Umbilical cord (tissue), 2 donors: ENCODE results near the genes BMPER and EEPD1.

GRCh38 chr7:33554672-33555185, 350.6 kb upstream of the BMPER start:
- RAMPAGE, long total RNA, result no peak

DNA sequence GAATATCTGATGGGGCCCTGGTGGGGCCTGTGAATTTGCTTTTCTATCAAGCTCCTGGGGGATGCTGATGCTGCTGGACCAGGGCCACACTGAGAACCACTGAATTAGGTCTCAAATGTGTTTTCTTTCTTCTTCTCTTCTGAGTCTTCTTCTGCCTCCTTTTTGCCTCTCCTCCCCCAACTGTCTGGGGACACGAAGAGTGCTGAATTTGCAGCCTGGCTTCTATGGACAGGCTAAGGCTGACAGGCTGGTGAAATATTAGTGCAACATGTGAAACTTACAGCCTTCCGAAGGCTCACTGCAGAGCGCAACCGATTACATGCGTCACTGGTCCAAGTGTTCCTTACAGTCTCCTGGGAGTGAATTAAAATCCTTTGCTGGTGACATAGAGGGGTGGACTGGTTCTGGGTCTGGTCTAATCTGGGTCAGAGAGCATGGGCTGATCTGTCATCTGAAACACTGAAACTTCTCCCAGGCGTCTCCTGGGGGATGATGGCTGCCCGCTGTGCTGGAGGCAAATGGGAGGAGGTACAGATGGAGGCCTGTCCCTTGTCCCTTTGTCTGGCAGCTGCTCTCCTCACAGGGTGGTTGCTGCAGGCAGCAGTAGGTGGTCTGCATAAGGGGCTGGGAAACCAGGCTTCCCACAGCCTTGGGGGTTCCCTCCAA, 143.9 kb upstream of the BMPER start:
- RAMPAGE, long total RNA, result no peak

DNA sequence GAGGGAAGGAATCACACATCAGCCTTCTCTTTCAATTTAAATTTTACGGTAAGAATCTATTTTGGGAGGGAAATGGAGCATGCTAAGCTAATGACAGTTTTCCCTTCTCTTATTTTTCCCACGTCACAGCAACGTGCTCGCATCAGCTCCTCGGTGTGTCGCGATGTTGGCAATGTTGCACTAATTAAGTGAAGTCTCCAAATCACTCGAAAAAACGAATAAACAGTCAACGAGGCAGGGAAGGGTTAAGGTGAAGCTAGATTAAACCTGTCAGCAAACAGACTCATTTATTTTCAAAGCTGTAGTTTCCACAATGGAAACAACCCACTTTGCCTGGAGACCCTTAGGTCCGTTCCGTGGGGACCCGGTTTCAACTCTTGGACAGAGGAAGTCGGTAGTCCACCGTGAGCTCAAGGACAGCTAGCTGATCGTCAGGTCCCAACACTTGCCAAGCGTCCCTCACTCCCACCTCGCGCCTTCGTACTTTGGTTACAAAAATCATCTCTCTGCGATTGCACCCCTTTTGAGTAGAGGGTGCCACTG, 1.6 kb upstream of the BMPER start:
- RAMPAGE, long total RNA, result no peak

DNA sequence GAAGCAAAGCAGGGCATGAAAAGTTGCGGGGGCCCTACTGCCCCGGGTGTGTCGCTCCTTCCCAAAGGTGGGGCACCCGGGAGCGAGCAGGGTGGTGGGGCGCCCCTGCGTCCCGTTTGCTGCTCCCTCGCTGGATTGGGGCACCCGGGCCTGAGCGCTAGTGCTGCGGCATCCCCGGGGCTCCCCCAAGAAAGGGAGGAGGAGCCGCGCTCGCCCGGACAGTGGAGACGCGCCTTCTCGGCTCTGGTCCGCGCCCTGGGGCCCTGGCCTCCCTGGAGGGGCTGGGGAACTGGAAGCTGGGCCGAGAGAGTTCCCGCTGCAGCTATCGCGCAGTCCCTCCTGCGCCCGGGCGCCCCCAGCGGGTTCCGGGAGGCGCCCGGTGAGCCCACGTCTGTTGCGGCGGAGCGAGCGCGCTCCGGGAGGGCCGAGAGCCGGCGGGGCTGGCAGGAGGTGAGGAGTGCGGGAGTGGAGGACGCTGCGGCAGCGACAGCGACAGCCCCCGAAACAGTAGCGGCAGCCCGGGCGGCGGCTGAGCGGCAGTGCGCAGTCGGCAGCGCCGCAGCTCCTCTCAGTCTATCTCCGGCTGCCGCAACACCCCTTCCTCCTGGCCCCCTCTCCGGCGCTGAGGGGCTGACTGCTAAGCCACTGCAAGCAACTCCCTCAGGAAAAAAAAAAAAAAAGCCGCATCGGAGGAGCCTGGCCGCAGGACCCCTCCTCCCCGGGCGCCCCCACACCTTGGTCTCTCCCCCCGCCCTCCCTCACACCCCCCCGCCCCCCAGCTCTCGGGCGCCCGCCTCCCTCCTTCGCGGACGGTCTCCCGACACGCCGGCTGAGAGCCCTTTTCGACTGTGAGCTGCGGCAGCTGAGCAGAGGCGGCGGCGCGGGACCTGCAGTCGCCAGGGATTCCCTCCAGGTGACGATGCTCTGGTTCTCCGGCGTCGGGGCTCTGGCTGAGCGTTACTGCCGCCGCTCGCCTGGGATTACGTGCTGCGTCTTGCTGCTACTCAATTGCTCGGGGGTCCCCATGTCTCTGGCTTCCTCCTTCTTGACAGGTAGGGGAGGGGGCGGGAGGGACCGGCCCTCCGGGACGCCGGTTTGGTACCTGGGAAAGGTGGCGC, at the start of gene BMPER:
TSS of gene BMPER (plus strand) at position 845 of the 1,118 bp plus-strand sequence.
- RAMPAGE, long total RNA, result start-site peak on the plus strand centred at position 840 of the sequence, 24 bp wide, 138 and 294 reads in 2 replicates

GRCh38 chr7:34603773-34604102, 54.3 kb upstream of the NPSR1 start:
- RAMPAGE, long total RNA, result no peak

GRCh38 chr7:34652612-34653350, 5.2 kb upstream of the NPSR1 start:
- RAMPAGE, long total RNA, result no peak

DNA sequence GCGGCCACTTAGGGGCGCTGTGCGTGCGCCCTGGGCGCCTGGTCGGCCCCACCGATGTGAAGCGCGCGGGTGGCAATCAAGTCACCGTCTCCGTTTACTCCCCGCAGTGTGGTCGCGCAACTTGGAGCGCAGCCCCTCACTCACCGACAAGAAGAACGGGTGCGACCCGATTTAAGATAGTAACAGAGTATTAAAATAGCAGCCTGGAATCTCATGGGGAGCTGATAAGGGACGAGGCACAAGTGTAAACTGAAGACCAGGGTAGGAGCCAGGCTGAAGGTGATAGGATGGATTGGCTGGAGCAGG, 696 bp upstream of the DPY19L1 start:
- RAMPAGE, long total RNA, result no peak

DNA sequence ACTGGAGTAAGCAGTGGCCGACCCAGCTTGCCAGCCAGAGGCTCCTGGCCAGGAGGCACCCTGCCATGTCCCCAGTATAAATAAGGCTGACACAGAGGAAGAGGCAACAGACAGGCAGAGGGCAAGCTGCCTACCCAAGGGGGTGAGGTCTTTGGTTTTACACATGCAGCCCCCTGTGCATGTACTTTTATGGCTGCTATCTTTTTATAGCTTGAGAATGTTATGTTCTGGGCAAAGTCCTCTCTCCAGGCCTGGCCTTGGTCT, 102.7 kb upstream of the TBX20 start:
- RAMPAGE, long total RNA, result no peak

DNA sequence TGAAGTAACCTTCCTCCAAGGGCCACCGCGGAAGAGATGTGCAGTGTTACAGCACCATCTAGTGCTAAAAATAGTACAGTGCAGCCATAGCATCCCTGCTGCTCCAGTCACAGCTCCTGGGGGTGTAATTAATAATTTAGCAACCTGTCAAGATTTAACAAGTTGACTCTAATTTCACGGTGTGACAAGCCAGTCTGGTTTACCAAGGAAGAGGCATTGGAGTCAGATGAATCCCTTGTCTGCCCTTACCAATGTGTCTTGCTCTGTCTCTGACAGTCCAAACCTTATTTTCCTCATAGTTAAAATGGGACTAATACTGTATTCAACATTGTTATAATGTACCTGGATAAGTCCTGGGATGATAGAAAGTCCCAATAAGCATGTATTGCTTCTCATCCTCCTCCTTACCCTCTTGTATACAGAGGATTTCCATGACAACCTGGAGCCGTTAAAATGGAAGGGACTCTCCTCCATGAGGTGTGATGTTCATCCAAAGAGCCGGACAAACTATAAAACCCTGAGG, 70.2 kb downstream of the HERPUD2 start:
- RAMPAGE, long total RNA, result no peak

- RAMPAGE, long total RNA, result no peak
Measured at GRCh38 chr7:35690454-35691021, 4.4 kb downstream of the HERPUD2 start.

DNA sequence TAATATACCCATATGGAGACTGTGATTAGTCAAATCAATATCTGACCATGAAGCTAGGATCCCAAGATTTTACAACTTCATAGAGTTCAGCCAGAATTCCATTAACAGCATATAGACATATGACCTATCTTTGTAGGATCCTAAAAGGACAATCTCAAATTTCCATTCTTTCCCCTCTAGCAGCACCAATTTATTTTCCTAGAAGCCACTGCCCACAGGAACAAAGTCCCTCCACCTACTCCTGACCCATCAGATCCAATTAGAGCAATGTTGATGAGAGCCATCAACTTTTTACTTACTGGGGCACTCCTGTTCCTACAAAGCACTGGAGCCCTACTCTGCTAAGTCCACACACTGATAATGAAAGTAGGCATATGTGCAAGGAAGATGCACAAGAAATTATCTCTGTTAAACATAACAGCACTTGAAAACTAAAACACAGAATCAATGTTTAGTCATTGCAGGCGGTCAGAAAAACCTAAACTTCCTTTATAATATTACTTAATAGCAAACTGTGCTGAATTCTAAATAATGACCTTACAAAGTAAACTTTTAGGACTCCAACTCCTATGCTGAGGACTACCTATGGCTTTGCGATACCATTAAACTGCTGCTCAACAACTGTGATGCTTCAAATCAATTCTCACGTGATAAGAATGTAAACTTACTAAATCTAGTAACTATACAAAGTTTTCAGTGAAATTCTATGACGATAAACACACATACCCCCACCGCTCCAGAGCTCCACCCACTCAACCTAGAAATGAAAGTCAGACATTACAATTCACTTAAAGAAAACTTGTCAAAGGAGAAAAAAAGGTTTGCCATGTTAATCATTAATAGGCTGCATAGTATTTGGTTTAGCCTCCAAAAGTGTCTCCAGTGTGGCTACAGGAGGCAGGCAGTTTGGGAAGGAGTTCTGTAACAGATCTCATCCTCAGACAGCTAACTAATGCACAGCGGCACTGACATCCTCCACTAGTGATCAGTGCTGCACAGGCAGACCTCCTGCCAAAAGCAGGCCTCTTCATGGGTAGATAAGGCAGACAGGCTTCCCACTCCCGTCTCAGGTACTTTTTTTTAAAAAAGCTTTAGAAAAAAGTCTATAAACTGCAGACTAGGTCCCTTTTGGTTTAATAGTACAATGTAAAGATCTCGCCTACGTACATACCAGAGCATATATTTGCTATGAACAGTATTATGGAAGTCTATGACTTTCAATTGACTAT, 3.3 kb downstream of the HERPUD2 start:
- RAMPAGE, long total RNA, result no peak

GRCh38 chr7:35971290-35971895, 170.5 kb downstream of the SEPTIN7 start:
- RAMPAGE, long total RNA, result no peak

- RAMPAGE, long total RNA, result no peak
Measured at GRCh38 chr7:36152520-36153705, at the start of gene EEPD1. EEPD1 (plus strand) TSS chr7:36153254.

GRCh38 chr7:36159043-36160233, 6.4 kb downstream of the EEPD1 start:
- RAMPAGE, long total RNA, result no peak

GRCh38 chr7:36272592-36273743, 94.1 kb downstream of the MATCAP2 start:
- RAMPAGE, long total RNA, result no peak

- RAMPAGE, long total RNA, result no peak
Measured at GRCh38 chr7:36390802-36391001, 1.0 kb downstream of the ANLN start.

DNA sequence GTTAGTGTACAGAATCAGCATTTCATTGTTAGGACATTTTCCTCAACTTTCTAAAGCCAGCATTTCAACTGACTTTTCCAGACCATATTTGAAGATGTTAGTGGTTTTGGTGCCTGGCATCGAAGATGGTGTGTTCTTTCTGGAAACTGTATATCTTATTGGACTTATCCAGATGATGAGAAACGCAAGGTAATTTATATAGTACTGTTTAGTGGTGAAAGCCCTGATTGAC, 53.9 kb downstream of the ANLN start:
- RAMPAGE, long total RNA, result no peak

- RAMPAGE, long total RNA, result no peak
Measured at GRCh38 chr7:36661199-36661933, 62.9 kb downstream of the AOAH start.

DNA sequence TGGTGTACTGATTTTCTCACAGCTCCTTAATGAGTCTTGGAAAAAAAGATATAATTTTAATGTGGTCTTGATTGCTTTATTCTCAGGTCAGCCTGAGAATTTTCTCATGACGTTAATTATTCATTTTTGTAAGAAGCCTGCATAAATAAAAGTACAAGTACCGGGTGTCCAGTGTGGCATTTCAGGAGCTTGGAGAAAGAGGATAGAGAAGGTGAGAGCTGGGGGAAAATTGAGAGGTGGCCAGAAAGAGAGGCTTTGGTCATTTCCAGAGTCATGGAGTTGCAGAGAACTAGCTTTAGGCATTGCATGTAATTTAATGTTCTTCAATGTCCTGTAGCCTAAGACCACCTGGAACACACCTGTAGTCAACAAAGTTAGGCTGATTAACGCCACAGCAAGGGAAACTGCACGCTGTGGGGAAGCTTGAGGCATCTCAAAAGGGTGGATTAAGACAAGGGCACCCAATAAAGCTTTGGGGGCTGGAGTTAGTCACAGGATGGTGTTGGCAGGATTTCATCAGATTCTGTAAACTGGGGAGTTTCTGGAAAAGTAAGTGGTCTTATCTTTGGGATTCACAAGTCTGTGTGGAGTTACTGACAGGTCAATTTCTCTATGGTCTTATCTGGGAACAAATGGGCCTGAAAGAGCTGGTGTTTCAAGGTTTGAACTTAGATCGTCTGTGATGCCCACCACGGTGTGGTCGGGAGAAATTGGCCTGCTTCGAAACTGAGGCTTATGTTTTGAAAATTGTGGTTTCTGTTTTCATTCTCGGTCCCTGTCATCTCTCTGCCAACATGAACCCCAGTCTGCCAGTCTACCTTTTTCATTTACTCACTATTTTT, 23.6 kb upstream of the AOAH start:
- RAMPAGE, long total RNA, result no peak

DNA sequence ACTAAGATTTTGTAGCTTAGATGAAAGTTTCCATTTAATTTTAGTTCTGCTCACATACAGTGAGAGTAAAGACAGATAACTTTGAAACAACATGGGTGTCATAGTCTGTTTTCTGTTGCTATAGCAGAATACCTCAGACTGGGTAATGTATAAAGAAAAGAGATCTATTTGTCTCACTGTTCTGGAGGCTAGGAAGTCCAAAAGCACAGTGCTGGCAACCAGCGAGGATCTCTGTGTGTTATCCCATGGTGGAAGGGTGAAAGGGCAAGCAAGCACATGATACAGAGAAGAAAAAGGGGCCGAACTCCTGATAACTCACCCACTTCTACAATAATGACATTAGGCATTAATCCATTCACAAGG, 28.0 kb upstream of the AOAH start:
- RAMPAGE, long total RNA, result no peak